Camera-type eye (tissue), 1 donor: ENCODE measurements around the genes ACY1 and SPCS1.

GRCh38 chr3:50625956-50626590 lies 9.1 kb downstream of the MAPKAPK3 start:
- RAMPAGE, long total RNA = no peak

DNA sequence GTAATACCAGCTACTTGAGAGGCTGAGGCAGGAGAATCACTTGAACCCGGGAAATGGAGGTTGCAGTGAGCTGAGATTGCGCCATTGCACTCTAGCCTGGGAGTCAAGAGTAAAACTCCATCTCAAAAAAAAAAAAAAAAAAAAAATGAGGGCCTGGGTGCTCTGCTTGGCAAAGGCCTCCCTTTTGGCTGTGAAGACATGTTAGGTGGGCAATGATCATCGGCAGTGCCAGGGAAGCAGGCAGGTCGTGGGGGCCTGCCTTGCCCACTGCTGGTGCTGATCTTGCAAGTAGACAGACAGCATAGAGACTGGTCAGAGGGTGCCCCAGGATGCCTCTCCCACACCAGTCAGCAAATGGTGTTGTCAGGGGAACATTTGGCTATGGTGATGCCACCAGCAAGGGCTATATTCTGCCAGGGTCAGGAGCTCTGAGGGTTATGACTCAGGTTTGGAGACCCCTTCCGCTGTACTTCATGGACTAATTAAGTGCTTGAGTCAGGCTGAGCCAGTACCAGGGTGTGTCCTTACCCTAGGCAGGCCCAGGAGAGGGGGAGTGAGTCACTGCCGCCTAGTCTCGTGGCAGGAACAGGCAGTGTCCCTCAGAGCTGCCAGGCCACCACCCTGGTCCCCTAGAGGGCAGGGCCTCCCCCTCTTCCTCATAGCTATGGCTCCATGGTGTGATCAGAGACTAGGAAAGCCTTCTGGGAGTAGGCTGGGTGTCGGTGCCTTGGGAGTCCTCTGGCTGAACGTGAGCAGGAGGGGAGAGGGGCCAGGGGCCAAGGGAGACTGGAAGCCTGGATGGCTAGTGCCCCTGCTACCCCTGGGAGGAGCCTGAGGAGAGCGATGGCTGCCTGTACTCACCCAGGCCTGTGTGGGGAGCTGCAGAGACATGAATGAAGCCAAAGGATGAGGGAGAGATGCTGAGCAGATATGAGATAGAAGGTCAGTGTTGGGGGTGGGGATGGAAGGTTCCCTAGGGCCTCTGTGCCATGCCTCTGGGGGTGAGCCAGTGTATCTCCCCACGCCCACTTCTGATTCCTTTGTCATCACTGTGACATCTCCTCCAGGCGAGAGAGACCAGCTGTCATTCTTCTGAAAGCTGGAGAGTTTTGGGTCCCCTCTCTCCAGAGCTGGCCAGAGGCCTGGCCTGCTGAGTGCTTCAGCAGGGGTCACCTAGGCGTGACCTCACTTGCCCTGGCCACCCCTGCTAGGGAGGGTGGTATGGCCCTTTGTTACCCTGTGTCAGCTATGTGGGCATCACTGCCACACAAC lies 10.5 kb downstream of the MAPKAPK3 start:
- RAMPAGE, long total RNA = no peak

DNA sequence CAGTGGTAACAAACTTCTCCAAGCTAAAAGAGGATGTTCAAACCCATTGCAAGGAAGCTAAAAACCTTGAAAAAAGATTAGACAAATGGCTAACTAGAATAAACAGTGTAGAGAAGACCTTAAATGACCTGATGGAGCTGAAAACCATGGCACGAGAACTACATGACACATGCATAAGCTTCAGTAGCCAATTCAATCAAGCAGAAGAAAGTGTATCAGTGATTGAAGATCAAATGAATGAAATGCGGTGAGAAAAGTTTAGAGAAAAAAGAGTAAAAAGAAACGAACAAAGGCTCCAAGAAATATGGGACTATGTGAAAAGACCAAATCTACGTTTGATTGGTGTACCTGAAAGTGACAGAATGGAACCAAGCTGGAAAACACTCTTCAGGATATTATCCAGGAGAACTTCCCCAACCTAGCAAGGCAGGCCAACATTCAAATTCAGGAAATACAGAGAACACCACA lies 22.0 kb upstream of the TEX264 start:
- RAMPAGE, long total RNA = no peak

DNA sequence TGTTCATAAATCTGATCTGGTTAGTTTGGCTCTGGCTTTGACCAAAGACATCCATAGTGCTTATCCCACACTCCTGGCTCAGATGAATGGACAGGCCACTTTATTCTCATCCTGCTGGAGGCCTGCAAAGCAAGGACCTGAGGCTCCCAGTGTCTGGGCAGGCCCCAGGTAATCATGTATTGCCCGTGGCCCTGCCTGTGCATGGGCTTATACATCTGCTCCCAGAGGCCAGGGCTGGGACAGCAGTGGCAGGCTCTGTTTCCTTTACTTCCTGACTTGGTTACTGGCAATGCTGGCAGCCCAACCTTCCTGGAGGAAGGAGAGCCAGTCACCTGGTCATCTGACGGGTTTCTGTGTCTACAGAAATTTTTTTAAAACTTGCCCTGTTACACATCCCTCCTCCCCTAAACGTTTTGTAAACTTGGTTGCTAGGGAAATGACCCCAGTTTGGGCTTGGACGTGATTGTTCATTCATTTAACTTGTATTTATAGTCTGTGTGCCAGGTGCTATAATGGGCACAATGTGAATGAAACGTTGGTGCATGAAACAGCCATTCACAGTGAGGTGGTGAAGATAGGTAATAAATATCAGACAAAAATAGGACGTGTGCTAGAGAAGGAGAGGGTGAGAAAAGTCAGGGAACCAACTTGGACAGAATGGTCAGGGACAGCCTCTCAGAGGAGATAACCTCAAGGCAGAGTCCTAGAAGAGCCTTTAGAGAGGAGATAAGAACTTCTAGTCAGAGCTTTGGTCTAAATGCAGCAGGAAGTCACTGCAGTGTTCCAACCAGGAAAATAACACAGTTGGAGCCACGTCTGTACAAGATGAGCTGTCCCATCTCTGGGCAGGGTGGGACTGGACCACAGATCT lies 14.0 kb downstream of the TEX264 start:
- RAMPAGE, long total RNA = no peak

- RAMPAGE, long total RNA = no peak
Measured at GRCh38 chr3:51963737-51964886, 3.1 kb downstream of the PCBP4 start.

DNA sequence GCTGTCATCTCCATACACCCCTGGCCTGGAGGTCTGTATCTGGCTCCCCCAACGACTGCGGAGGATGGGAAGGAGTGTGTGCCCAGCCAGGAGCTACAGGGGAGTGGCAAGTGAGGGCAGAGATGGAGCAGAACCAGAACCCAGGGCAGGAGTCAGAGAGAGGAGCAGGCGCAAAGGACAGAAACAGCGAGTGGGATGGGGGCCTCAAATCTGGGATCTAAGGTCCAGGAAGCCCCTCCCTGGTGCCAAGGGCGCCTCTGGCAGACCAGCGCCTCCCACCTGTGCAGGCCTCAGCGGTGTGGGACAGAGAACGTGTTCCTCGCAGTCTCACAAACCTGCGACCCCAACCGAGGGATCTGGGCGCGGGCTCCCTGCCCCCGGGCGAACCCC lies 366 bp downstream of the PCBP4 start:
- RAMPAGE, long total RNA = no peak

DNA sequence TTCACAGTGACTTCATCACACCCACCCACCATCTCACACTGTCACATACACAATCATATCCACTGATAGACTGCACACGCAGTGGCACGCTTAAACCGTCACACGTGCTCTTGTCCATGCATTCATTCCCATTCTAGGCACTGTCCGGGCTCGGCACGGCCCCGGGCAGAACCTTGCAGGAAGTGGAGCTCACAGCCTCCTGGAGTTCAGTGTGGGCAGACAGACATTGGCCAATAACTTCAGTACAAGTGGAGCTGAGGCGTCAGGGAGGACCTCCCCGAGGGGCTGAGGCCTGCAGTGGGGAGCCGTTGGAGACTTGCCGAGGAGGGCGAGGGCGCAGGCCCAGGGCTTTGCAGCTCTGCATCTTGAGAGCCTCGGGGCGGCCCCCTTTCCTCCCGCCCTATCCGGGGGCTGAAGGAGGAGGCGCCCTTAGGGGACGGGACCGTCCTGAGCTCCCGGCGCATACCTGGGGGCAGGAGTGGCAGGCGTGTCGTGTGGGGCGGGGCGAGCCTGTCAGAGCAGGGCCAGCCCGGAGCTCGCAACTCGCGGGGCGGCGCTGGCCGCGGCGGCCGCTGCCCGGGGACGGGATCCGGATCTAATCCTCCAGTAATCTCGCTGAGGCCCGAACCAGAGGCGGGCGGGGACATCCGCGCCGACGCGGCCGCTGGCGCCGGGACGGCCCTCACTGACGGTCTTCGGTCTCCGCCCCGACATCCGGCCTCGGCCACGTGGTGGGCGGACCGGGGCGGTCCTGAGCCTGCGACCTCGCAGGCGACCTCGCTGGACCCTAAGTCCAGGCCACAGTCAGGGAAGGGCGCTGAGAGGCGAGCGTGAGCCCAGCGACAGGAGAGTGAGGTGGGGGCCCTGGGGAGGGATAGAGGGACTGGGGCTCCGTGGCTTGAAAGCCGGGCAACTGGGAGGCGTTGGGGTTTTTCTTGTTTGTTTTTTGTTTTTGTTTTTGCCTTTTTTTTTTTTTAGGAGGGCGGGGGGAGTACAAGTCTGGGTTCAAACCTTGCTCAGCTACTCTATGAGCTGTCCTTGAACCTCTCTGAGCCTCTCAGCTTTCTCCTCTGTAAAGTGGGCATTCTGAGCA lies at the start of gene ACY1:
ACY1 (plus strand) TSS at position 801 of the 1,093 bp plus-strand sequence.
- RAMPAGE, long total RNA = no peak

GRCh38 chr3:52028462-52029167 lies 27.8 kb downstream of the DUSP7 start:
- RAMPAGE, long total RNA = no peak

DNA sequence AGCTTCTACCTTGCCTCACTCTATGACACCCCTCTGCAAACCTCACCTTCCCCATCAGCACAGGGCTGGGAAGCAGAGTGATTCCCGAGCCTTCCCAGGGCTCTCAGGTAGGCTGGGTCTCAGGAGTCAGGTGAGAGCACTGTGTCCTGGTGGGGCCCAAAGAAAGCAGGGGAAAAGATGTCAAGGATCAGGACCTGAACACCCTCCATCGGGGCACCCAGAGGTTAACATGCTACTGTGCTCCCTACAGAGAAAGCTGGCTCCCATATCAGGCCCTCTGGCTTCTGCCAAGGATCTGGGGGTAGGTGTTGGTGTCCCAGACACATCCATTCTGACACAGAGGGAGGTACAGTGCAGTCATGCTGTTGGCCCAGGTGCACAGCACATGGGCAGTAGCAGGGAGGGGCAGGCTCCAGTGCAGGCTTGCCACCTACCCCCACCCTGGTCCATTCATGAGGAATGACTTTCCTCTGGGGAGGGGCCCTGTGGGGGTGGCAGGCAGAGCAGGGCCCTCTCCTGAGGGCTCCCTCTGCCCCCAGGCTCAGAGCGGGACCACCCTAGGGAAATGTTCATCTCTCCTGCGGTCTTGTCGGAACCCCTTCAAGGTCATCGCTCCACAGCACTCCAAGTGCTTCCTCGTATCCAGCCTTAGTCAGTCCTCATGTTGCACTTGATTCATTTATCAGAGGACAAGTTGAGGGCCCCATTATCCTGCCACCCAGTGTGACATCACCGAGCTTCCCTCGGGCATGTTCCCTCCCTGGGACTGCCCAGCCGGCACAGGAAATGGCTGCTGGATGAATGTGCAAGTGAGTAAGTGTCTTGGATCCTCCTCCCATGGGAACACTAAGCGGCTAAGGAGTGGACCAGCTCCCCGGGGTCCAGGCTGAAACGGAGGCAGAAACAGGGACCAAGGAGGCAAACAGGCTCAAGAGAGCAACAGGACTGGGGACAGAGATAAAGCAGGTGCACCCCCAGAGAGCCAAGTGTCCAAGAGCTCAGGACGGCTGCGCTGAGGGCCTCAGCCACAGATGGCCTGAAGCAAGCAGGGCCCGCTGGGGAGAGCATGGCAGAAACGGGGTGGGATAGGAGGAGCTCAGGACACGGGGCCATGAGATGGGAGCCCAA lies 10.0 kb downstream of the DUSP7 start:
- RAMPAGE, long total RNA = no peak

DNA sequence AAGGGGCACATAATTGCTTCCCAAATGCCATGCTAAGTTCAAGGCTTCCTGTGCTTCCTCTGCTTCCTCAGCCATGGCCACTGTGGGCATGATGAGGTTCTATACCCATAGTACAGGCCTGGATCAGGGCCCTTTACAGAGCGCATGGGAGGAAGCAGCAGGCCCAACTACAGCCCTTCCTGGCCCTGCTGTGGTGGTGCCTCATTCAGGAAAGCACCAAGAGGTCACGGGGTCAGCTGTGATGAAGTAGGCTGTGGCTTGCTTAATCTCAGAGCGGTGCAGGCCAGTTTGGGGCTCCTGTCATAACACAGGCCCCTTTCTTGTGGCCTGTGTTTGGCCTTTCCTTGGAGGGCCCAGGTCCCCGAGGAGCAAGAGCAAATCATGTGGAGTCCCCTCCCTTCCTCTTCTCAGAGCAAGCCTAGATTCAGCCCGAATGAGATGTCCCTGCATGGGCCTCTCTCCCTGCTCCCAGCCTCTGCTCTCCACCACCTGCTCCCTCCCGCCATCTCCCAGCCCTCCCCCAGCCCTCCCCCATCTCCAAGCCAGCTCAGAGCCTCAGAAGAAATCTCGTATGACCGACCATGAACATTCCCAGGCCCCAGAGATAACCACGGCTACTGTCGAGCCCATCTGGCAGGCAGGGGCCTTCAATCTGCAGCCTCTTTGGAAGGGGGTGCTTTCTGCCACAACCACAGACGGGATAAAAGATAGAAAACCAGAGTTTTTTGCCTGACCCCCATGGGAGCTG lies 32.2 kb upstream of the DUSP7 start:
- RAMPAGE, long total RNA = no peak

GRCh38 chr3:52136375-52137169 lies 17.7 kb downstream of the POC1A start:
- RAMPAGE, long total RNA = no peak

- RAMPAGE, long total RNA = no peak
Measured at GRCh38 chr3:52181427-52181954, 16.5 kb upstream of the ALAS1 start.

DNA sequence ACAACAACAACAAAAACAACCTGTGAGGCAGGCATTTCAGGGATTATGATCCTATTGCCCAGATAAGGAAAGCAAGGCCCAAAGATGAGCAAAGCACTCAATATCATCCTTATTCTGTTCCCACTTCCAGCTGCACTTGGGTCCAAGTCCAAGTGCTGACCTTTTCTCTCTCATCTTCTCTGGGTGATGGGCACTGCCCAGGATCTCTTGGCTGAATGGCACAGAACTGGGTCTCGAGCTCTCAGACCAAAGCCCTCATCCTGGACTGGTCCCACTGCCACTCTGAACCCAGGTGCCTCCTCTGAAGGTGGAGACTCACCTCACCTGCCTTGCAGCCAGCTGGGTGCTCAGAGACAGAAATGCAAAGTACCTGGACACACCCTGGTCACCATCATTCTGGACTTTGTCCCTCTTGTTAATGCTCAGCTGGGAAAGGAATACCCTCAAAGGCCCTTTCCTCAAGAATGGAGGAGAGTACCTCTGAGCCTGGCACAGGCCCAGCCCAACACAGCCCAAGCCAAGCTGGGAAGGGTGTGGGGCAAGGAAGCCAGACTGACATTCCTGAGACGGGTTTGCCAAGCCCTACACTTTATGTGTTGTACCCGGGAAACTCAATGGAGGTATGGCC lies 1.1 kb upstream of the ALAS1 start:
- RAMPAGE, long total RNA = no peak

- RAMPAGE, long total RNA = no peak
Measured at GRCh38 chr3:52227688-52228019, 2.2 kb upstream of the TLR9 start.

GRCh38 chr3:52289245-52290171 lies 1.9 kb downstream of the GLYCTK start:
- RAMPAGE, long total RNA = no peak

DNA sequence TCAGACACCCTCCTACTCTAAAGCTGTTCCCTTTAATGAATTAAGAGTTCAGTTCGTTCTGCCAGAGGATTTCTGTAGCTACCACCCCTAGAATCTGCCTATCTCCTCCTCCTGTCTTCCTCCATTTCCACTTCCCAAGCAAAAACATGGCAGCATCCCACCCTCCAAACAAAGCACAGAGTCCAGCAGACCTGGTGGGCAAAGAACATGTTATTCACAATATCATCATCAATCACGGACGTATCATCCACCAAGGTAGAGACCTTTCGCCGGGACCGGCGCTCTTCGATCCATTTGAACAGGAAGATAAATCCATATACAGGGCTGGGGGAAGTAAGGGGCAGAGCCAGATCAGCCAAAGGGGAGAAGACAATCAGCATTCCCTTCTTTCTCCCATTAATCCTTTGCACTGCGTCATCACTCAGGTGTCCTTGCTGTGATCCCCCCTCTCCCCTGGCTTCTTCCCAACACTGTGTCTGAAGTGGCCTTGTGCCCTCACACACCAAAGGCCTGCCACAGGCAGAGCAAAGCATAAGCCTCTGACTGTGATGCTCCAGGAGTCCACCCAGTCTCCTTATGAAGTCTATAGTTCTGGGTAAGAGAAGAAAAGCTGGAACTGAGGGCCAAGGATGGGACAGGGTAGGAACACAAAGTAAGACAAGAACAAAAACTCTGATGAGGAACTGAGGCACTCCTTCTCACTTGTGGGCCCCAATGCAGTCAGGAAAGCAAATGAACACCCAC lies 1.4 kb downstream of the BAP1 start:
- RAMPAGE, long total RNA = no peak

DNA sequence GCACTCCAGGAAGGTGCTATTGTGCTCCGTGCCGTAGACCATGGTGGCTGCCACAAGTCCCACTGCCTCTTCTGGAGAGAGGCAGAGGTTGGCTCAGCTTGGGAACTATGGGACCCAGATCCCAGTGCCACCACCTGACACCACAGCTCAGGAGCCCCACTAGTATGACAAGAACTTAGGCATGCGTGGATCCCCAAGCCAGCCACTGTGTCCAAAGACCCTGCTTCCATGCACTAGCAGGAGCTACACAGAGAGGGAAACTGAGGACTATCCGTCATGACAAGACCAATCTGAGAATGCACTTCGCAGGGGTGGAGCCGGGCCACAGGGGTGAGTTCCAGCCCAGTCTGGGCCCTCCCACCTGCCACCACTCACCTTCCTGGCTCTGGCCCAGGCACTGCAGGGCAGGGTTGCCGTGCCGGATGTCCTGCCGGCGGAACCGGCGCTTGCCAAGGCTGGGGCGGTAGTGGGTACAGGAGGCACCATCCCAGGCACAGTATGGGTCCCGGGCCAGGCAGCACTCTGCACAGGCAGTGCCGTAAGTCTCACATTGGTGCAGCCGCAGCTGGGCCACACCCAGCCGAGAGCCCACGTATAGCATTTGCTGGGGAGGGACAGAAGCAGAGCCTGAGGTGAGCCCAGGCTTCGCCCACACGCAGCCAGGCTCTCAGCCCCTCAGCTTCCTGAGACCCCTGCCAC lies 7.2 kb downstream of the SEMA3G start:
- RAMPAGE, long total RNA = no peak

DNA sequence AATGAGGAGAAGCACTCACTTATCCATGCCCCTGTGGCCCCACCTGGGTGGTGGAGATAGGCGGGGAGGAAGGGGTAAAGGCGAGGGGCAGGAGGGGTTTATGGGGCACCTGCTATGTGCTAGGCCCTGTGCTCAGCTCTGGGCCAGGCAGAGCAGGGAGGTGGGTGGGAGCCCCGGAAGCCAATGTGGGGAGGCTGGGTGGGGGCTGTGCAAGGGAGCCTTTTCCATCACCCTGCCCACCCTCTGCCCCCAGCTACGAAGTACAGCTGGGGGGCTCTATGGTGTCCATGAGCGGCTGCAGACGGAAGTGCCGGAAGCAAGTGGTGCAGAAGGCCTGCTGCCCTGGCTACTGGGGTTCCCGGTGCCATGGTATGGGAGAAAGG lies 6.2 kb downstream of the STAB1 start:
- RAMPAGE, long total RNA = no peak

GRCh38 chr3:52529684-52530630 lies 3.7 kb downstream of the NT5DC2 start:
- RAMPAGE, long total RNA = no peak

- RAMPAGE, long total RNA = start-site peak on the plus strand at chr3:52706099-52706152, 858 reads
Measured at GRCh38 chr3:52705421-52706498, at the start of gene SPCS1. Gene SPCS1 (plus strand): TSS chr3:52706106.